Heart (tissue), 3 donors: ENCODE measurements around a stretch of chr16.

DNA sequence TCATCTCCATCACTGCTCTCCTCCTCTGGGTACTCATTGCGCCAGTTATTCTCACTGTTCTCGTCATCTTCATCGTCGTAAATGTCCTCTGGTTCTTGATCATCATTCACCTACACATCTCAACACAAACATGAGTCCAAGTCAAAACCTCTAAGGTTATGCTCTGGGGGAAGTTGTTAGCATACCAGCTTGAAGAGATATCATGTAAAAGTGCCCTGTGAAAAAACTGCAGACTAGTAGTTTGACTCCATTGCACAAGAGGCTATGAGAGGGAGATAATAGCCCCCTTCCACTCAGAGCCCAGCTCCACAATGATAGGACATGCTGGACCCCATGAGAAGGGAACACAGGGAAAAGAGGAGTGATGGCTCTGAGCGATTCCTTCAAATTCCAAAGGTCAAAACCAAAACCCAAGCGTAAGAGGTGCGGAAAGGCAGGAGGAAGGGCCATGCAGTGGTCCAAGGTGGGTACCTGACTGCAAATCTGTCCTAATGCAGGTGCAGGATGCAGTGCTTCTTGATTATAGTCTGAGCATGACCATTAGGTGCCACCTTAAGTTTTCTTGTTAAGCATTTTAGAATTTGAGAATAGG is 8.3 kb downstream of the SLC7A6OS start:
- RAMPAGE, long total RNA, 2 experiments = no peak in any of the 2 experiments

DNA sequence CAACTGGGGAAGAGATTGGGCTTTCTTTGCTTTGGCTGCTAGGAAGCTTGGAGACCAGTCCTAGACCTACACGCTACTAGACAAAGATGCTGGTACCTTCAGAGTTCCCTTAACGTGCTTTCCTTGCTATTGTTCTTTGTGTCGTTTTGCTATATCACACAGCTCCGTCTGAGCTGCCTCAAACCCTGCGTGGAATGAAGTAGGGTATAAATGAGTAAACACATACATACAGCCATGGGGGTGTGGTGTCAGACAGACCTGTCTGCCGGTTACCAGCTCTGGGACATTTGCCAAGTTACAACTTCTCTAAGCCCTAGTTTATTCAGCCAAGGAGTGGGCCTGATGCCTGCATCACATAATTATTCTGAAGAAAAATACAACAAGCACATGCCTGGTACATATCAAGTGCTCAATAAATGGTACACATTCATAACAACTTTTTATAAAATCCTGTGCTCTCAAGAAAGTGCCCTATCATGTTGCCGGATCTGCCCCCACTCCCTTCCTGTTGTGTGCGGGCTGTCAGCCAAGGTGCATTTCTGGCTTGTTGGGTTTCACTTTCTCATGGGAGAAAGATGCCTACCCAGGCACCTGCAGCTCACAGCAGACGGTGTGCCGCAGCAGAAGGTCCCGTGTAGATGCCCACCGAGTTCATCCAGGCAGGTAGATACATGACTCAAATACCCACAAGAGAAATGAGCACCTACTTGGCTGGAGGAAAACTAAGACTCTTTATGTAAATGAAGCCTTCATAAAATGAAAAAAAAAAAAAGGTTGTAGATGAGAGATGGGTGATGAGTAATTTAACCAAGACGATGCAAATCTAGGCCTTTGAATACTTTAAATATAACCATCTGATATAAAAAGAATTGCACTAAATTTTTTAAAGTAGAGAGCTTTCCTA is 30.4 kb downstream of the SMPD3 start:
- RAMPAGE, long total RNA, 2 experiments = no peak in any of the 2 experiments

- RAMPAGE, long total RNA, 2 experiments = no peak in any of the 2 experiments
These were observed 5.1 kb upstream of the CDH1 start for GRCh38 chr16:68731817-68732556.

DNA sequence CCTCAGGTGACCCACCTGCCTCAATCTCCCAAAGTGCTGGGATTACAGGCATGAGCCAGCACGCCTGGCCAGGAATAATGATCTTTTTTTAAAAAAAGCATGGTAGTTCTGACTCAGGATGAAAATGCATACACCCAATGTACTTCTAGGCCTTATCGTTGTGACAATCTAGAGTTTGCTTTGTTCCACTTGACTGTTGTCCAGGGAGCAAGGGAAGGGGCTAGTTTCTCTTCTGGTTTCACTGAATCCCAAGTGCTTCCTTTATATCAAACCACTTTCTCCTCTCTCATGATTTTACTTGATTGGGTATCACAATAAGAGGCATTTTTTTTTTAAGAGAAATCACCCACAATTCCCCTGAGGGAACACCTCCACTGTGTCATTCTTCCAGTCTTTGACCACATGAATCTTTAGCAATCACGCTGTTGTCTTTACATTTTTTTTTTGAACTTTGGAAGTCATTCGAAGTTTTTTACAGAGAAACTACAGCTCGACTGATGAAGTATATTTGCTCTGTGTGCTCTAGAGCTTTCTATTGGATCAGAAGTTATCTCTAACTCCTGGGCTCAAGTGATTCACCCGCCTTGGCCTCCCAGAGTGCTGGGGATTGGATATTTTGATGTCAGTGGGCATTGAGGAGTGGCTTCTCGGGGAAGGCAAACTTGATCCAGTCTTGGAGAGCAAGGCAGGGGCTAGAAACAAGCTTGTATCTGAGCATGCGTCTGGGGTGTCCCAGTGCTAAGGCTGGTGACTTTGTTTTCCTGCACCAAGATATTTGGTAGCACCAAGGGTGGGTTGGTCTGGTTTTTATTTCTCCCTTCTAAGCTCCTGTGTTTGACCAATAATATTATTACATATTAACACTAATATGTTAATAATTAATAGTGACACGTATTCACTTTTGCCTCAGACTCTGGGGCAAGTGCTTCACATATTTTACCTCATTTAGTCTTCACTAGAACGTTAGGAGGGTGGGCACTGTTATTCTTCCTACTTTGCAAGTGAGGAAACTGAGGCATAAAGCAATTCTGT is 3.1 kb downstream of the CDH1 start:
- RAMPAGE, long total RNA, 2 experiments = no peak in any of the 2 experiments

GRCh38 chr16:68819094-68819610 is 24.2 kb upstream of the TANGO6 start:
- RAMPAGE, long total RNA, 2 experiments = no peak in any of the 2 experiments

DNA sequence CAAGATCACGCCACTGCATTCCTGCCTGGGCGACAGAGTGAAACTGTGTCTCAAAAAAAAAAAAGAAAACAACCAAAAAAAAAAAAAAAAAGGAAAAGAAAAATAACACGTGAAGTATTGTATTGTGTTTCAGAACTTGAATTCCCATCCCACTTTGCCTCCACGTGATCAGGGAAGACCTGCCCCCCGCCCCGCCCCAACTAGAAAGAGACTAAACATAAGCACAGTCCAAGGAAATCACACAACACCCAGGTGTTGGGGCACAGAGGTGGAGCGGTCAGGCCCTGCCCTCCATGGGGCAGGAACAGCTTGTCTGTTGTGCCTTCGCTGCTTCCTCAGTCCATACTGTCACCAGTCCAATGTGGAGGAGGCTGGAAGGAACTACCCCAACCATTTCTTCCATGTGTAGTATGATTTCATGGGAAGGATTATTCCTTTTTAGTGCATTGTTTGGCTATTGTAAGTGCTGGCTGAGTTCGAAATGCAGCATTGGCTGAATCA is 50.4 kb downstream of the TANGO6 start:
- RAMPAGE, long total RNA, 2 experiments = no peak in any of the 2 experiments

GRCh38 chr16:69087208-69087623 is 18.2 kb upstream of the HAS3 start:
- RAMPAGE, long total RNA, 2 experiments = no peak in any of the 2 experiments

GRCh38 chr16:69165248-69165655 is 21.7 kb upstream of the SNTB2 start:
- RAMPAGE, long total RNA, 2 experiments = no peak in any of the 2 experiments

DNA sequence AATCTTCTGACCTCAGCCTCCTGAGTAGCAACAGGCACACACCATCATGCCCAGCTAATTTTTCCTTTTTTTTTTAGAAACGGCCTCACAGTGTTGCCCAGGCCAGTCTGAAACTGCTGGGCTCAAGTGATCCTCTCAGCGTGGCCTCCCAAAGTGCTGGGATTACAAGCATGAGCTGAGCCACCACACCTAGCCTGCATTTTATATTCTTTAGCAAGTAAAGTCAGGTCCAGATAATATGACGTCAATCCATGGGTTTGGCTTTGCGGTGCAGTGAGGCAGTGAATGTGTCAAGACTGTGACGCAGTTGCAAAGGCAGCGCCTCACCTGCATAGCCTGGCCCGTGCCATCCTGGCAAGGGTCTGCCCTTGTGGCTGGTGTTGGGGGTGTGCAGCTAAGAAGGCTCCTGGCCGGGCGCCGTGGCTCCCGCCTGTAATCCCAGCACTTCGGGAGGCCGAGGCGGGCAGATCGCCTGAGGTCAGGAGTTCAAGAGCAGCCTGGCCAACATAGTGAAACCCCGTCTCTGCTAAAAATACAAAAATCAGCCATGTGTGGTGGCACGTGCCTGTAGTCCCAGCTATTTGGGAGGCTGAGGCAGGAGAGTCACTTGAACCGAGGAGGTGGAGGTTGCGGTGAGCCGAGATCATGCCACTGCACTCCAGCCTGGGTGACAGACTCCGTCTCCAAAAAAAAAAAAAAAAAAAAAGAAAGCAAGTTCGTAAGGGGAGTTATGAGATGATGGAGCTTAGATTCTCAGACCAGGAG is 6.9 kb downstream of the PDF start:
- RAMPAGE, long total RNA, 2 experiments = no peak in any of the 2 experiments

- RAMPAGE, long total RNA, 2 experiments = no peak in any of the 2 experiments
These were observed 6.9 kb upstream of the CYB5B start for GRCh38 chr16:69417237-69418156.

DNA sequence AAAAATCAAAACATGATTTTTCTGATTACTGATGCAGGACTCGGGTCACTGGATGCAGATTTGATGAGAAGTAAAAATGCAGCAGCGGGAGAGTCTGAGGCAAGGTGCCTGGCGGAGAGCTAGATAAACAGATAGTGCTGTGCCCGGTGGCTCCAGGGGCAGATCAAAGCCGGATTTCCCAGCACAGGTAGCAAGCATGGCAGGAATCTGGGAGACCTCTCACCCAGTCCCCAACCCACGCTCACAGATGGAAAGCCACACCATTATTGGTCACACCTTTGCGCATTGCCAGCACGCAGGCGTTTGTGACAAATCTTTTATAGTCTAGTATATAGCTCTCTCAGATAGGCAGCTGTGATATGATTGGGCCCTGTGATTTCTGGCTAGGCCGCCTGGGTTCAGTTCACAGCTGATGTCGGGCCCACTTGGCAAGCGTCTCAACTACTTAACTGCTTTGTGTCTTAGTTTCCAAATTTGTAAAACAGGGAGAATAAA is 42.2 kb upstream of the NFAT5 start:
- RAMPAGE, long total RNA, 2 experiments = no peak in any of the 2 experiments

DNA sequence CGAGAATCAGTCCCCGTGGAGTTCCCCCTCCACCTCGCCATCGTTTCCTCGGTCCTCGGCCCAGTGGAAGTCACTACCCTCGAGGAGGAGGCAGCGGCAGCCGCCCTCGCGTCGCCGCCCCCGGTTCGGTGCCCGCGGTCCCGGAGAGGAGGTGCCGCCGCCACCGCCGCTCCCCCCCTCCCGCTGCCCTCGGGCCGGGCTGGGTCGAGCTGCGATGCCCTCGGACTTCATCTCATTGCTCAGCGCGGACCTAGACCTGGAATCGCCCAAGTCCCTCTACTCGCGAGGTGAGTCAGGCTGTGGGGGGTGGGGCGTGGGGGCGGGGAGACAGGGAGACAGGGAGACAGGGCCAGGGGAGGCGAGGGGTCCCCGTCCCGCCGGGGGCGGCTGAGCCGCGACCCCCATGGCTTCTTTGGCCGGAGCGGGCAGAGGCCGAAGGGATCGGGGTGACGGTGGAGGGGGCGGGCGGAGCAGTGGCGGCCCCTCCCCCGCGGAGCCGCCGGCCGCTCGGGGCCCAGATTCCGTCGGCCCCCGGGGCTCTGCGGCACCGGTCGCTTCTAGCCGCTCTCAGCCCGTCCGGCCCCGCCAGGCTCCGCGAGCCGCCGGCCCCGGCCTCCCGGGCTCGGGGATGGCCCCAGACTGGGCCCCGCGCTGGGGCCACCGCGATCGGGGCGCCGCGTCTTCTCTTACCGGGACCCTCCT is 473 bp downstream of the NFAT5 start:
- RAMPAGE, long total RNA, 2 experiments = no peak in any of the 2 experiments

DNA sequence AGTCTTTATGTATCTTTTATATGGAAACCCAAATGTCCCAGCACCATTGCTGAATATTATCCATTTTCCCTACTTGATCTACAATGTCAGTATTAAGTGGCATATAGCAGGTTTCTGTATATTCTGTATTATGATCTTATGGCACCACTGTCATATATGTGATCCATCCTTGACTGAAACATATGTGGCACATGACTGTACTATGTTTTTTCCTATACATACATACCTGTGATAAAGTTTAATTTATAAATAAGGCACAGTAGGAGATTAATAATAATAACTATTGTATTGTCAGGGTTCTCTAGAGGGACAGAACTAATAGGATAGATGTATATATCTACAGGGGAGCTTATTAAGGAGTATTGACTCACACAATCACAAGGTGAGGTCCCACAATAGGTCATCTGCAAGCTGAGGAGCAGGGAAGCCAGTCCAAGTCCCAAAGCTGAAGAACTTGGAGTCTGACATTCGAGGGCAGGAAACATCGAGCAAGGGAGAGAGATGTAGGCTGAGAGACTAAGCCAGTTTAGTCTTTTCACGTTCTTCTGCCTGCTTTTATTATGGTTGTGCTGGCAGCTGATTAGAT is 28.8 kb downstream of the NFAT5 start:
- RAMPAGE, long total RNA, 2 experiments = no peak in any of the 2 experiments

DNA sequence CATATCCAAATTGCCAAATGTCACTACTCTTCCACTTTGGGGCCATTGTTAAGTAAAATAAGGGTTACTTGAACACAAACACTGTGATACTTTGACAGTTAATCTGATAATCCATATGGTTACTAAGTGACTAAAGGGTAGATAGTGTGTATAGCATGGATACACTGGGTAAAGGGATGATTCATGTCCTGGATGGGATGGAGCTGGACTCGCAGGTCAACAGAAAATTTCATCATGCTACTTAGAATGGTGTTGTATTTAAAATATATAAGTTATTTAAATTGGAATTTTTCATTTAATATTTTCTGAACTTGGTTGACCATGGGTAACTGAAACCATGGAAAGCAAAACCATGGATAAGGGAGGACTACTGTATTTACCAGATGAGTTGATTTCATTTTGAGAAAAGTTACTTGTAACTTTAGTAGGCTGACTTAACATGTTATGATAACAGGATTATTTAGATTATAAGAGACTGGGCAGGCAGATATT is 30.0 kb downstream of the NFAT5 start:
- RAMPAGE, long total RNA, 2 experiments = no peak in any of the 2 experiments

GRCh38 chr16:69757812-69758300 is 3.1 kb upstream of the NOB1 start:
- RAMPAGE, long total RNA, 2 experiments = no peak in any of the 2 experiments

DNA sequence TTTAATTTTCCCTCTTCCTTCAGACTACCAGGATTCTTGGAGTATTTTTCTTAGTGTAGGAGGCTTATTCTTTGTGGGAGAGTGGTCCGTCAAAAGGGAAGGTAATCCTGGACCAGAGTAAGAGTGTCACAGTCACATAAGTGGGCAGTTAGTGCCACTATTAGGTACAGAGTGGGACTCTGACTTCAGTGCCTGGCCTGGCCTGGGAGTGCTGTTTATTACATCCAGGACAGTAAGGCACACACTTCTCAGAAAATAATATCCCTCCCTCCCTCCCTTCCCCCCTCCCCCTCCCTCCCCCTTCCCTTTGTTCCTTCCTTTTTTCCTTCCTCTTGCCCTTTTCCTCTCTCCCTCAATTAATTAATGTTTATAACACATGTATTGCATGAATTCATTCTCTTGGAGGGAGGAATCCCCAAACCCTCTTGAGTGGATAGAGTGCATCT is 62.1 kb downstream of the WWP2 start:
- RAMPAGE, long total RNA, 2 experiments = no peak in any of the 2 experiments

- RAMPAGE, long total RNA, 2 experiments = no peak in any of the 2 experiments
These were observed 78.5 kb downstream of the WWP2 start for GRCh38 chr16:69840666-69841022.

DNA sequence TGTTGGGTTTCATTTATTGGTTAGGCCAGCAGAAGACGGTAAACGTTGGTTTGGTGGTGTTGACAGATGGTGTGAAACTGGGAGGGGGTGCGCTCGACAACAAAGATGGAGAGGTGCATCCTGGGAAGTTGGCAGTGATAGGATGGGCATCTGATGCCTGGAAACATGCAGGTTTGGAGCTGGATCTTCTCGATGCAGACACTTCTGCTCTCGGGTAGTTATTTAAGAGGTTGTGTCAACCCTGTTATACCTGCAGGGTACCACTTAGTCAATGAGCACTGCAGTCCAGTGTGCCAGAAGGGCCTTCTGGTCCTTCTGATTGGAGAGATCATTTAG is 24.8 kb upstream of the CLEC18A start:
- RAMPAGE, long total RNA, 2 experiments = no peak in any of the 2 experiments

DNA sequence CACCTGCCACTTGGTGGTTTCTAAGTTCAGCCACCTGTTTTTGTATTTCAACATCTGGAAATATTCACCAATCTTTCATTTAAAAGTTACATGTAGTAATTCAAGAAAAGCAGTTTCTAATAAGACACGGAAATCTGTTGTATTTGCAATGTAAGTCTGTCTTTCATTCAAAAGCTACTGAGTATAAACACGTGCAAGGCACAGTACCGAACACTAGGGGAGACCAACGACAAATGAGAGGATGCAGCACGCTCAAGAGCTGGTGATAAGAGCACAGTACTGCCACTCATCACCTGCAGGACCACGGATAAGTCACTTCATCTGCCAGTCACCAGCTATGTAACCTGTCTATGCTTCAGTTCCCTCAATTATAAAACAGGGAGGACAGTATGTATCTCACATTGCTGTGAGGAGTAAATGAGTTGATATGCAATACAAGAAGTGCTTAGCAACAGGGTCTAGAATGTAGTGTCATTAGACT is 67.1 kb downstream of the CLEC18A start:
- RAMPAGE, long total RNA, 2 experiments = no peak in any of the 2 experiments

GRCh38 chr16:70064575-70065411 is 49.3 kb upstream of the PDPR start:
- RAMPAGE, long total RNA, 2 experiments = no peak in any of the 2 experiments